Cardiac septum (tissue), 1 donor: ENCODE results near the genes HES3 and PARK7.

- PRO-cap: no peak
Measured at GRCh38 chr1:6035074-6035844, 10.4 kb upstream of the KCNAB2 start.

- PRO-cap: no peak
Measured at GRCh38 chr1:6154676-6155040, 25.5 kb downstream of the CHD5 start.

DNA sequence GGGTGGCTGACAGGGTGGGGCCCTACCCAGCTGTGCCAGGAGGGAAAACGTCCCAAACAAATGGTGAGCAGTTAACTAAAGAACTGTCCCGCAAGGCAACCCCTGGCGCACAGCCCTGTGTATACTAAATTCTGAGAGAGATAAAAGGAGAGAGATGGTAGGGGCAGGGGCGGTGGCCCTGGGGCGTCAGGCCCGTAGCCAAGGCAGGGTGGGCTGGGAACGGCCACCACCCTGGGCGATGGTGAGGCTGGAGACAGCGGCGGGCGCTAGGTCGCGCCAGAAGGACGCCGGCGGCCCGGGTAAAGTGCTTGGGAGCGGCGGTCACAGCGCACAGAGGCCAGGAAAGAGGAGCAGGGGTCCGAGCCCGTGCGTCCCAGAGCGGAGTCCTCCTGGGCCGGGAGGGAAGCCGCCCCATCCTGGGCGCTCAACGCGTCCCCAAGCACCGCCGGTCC lies 1.1 kb downstream of the CHD5 start:
- PRO-cap: no peak

GRCh38 chr1:6241884-6242906 lies 1.8 kb upstream of the HES3 start:
- PRO-cap: no peak

- PRO-cap: no peak
Measured at GRCh38 chr1:6244074-6244328, at the start of gene HES3. Gene HES3, plus strand, starts transcription at chr1:6244179.

DNA sequence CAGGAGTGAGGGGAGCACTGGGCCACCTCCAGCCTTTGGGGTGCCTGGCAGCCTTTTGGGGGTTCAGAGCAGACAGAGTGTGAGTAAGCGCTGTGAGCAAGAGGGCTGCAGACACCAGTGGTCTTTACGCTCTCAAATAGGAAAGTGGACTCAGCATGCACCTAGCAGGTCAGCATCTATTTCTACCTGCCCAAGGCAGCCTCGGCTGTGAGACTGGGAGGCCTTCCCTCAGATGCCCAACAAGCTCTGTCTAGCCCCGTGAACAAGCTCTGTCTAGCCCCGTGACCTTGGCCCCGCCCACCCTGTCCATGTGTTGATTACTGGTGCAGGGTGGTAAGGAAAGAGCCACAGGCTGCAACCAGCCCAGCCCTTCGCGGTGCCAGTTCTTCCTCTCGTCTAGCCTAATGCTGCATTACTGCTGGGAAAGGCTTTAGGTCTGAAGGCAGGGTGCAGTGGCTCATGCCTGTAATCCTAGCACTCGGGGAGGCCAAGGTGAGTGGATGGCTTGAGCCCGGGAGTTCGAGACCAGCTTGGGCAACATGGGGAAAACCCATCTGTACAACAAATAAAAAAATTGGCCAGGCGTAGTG lies 2.3 kb downstream of the GPR153 start:
- PRO-cap: no peak

DNA sequence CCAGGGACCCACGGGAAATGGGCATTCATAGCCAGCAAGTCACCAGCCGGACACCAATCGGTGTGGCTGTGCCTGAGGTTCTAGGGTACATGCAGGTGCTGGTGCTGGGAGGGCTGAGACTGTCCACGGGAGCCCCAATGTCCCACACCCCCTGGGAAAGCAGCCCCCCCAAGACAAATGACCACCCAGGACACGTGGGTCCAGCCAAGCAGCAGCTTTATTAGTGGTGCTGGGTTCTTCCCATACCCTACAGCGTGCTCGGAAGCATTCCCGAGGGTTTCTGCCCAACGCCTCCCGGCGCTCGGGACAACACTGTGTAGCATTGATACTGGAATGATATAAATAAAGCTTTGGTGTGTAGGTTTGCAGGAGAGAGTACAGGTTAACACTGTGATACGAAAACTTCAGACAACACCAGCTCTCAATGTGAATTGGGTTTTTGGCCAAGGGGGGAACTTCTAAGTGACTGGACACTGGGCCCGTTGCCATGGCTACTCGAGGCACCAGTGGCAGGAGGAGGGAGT lies 3.2 kb upstream of the GPR153 start:
- PRO-cap: no peak

DNA sequence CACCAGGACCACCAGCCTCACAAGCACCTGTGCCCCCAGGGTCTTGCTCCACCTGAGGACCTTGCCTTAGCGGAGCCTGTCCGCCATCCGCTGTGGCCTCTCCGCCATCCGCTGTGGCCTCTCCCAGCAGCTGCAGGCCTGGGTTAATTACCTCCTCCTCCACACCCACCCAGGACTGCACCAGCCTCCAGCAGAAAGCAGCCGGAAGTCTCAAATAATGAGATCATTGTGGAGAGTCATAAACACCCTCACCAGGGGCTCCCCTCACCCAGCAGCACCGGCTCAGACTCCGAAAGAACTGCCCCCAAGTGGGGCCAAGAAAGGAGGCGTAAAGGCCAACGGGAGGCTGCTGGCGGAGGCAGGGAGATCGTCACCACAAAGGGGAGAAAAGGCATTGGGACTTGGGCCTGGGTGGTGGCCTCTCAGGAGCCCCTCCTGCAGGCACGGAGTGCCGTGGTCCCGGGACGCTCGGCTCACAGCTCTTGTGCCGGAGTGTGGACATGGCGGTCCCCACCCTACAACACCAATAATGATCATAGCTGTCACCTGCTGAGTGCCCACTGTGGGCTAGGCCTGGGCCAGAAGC lies 10.7 kb upstream of the GPR153 start:
- PRO-cap: no peak

- PRO-cap: no peak
Measured at GRCh38 chr1:6294067-6294488, 33.2 kb upstream of the GPR153 start.

- PRO-cap: no peak
Measured at GRCh38 chr1:6384851-6385278, 8.7 kb downstream of the ACOT7 start.

- PRO-cap: unidirectional peak, plus-strand start at chr1:6485080
Measured at GRCh38 chr1:6484785-6485211, 6.7 kb downstream of the PLEKHG5 start.

DNA sequence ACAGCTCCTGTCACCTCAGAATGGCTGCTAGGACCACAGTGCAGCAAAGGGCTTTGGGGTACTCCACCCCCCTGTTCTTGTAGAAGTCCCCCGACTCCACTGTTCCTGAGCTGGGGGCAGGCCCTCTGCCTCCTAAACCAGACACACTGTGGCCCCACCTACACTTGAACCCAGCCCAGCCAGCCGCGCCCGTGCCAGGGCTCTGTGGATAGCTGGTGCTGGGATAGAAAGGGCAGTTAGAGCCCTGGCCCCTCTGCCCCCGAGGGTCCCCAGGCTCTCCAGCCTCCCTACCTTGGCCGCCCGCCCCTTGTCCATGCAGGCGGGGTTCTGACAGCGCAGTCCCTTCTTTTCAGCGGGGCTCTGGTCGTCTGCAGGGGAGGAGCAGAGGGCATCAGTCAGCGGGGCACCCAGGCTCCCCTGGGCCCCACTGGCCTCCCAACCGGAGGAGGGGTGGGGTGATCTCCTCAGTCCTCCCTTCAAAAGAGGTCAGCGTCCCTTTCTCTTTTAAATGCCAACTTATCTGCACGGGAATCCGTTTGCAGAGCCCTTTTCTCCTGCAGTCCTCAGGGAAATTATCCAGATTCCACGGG lies 4.8 kb upstream of the PLEKHG5 start:
- PRO-cap: no peak

DNA sequence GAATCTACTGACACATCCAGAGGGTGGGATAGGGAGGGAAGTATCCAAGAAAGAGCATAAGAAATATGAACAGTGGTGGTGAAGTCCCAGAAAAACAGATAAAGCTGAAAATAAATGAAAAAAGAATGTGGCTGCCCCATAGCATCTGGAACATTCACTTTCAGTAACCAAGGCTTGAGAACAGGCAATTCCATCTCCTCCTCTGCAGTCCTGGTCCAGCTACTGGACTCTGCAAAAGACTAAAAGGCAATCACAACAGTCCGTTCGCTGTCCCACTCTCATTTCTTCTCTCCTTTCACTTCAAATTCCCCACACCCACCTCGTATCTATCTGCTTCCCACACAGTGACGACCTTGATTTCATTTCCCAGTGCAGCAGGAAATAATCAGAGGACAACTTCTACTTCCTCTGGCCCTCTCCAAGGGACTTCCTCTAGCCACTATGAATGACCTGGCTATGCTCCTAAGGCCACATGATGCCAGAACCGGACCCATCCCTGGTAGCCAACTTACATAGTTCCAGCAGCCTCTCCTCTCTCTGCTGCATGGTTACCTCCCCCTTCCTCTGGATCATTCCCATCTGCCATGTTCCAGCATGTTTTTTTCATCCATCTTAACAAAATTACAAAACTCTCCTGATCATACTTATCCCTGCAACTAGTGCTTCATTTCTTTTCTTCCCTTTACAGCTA lies 8.0 kb downstream of the NOL9 start:
- PRO-cap: no peak

DNA sequence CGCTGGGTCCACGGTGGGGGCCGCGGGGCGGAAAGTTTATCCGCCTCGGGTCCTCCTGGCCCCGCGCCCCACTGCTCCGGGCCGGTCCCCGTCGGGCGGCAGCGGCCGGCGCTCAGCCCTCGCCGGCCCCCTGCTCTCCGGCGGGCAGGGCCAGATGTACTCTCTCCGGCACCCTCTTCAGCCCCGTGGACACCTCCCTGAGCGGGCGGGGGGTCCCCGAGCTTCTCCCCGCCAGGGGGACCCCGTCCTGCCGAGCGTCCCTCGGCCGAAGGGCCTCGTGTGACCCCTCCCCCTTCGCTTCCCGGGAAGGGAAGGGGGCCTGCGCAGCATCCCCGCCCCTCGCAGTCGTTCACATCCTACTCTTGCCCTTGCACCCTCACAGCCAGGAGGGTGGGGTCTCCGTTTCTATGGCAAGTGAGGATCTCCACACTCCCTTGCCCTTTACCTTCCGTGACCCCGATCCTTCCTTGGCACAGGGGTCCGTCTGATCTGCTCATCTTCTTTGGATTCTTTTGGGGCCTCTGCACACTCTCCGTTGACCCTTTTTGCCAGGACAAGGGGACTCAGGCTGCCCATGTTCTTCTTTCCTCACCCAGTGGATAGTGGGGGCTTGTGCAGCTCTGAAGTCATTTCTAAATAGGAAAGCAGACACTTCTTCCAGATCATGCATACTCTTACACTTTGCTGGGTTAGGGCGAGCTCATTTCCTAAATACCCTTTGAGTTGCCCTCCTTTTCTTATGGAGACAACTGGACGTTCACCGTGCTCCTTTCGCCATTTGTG lies 896 bp downstream of the CAMTA1 start:
- PRO-cap: unidirectional peak, minus-strand start at position 604 of the sequence

GRCh38 chr1:6807774-6808230 lies 22.5 kb downstream of the CAMTA1 start:
- PRO-cap: no peak

GRCh38 chr1:6882063-6882670 lies 96.9 kb downstream of the CAMTA1 start:
- PRO-cap: no peak

- PRO-cap: unidirectional peak, plus-strand start at chr1:7014149
Measured at GRCh38 chr1:7013692-7014245, 228.5 kb downstream of the CAMTA1 start.

DNA sequence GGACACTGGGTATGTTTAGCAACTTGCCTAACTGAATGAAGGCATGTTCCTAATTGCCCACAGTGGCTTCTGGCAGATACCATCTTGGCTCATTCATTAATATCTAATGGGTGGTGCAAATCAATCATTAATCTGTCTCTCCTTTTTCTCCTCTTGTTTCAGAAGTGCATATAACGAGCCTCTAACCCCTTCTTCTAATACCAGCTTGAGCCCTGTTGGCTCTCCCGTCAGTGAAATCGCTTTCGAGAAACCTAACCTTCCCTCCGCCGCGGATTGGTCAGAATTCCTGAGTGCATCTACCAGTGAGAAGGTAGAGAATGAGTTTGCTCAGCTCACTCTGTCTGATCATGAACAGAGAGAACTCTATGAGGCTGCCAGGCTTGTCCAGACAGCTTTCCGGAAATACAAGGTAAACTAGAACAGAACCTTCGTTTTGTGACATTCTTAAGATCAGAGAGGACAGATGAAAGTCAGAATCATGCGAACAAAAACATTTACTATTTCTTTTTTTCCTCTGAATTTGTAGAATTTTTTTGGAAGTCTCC lies 25.3 kb upstream of the VAMP3 start:
- PRO-cap: no peak

GRCh38 chr1:7930173-7930481 lies 10.5 kb downstream of the TNFRSF9 start:
- PRO-cap: no peak

- PRO-cap: bidirectional peak, plus-strand start at chr1:7961663, minus-strand start at chr1:7961458
Measured at GRCh38 chr1:7961383-7962395, at the start of gene PARK7. Gene PARK7, plus strand, starts transcription at chr1:7961711.